Adrenal gland (tissue), 7 donors: ENCODE measurements around a stretch of chr4.

- PRO-cap, 3 experiments = no peak in any of the 3 experiments
- RAMPAGE, long total RNA, 4 experiments = no peak in any of the 4 experiments
- RRBS = no CpG with 5 or more reads among the region's 2 CpGs
Measured at GRCh38 chr4:122783777-122784344, 42.8 kb upstream of the FGF2 start.

DNA sequence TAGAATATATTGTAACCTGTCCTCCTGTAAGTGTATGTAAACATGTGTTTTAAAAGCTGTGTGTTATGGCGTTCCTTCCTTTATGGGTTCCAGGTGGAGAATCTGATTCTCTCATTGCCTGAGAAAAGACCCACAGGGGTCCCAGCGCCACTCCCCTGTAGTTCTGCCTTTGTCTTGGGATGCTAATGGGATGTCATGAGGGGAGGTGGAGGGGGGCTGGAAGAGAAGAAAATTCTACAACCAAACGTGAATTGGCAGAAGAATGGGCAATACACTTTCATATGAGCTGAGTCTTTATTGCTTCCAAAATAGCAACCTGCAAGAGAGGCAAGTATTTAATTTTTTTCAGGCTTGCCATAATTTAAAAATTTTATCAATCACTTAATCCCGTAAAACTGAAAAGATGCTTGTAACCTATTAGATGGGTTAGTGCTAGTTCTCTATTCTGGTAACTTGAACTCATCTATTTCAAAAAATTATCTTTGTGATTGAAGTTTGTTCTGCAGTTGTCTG, 1.8 kb downstream of the FGF2 start:
- PRO-cap, 3 experiments = no peak in any of the 3 experiments
- RAMPAGE, long total RNA, 4 experiments = no peak in any of the 4 experiments
- RRBS = no CpG with 5 or more reads among the region's 4 CpGs

- PRO-cap, 3 experiments = no peak in any of the 3 experiments
- RAMPAGE, long total RNA, 4 experiments = no peak in any of the 4 experiments
- RRBS = no CpG with 5 or more reads among the region's 19 CpGs
Measured at GRCh38 chr4:123303932-123305129, 92.3 kb upstream of the SPRY1 start.

- PRO-cap, 3 experiments = no peak in any of the 3 experiments
- RAMPAGE, long total RNA, 4 experiments = no peak in any of the 4 experiments
- RRBS = no CpG with 5 or more reads among the region's 5 CpGs
Measured at GRCh38 chr4:123338538-123338962, 58.0 kb upstream of the SPRY1 start.

DNA sequence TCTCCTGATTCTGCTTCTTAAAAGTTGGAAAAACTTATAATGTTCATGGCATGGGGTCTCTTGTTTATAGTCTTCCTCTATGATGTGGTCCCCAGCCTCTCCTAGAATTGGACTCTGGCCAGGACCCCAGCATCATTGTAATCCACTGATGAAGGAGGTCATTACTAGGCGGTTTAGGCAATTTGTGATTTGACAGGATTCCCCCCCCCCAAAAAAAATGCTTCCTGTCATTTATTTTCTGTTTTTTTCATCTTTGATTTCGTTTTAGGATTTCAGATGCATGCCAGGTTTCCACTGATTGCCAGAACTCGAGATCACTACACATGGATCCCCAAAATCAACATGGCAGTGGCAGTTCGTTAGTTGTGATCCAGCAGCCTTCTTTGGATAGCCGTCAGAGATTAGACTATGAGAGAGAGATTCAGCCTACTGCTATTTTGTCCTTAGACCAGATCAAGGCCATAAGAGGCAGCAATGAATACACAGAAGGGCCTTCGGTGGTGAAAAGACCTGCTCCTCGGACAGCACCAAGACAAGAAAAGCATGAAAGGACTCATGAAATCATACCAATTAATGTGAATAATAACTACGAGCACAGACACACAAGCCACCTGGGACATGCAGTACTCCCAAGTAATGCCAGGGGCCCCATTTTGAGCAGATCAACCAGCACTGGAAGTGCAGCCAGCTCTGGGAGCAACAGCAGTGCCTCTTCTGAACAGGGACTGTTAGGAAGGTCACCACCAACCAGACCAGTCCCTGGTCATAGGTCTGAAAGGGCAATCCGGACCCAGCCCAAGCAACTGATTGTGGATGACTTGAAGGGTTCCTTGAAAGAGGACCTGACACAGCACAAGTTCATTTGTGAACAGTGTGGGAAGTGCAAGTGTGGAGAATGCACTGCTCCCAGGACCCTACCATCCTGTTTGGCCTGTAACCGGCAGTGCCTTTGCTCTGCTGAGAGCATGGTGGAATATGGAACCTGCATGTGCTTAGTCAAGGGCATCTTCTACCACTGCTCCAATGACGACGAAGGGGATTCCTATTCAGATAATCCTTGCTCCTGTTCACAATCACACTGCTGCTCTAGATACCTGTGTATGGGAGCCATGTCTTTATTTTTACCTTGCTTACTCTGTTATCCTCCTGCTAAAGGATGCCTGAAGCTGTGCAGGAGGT, 5.1 kb downstream of the SPRY1 start:
- PRO-cap, 3 experiments = no peak in any of the 3 experiments
- RAMPAGE, long total RNA, 4 experiments = no peak in any of the 4 experiments
- RRBS = no CpG with 5 or more reads among the region's 12 CpGs

- PRO-cap, 3 experiments = no peak in any of the 3 experiments
- RAMPAGE, long total RNA, 4 experiments = no peak in any of the 4 experiments
- RRBS = no CpG with 5 or more reads among the region's 9 CpGs
Measured at GRCh38 chr4:123478683-123479587, 82.3 kb downstream of the SPRY1 start.

GRCh38 chr4:123601344-123601794, 204.8 kb downstream of the SPRY1 start:
- PRO-cap, 3 experiments = no peak in any of the 3 experiments
- RAMPAGE, long total RNA, 4 experiments = no peak in any of the 4 experiments
- RRBS = no CpG with 5 or more reads among the region's 4 CpGs

GRCh38 chr4:123788414-123788941, 391.9 kb downstream of the SPRY1 start:
- PRO-cap, 3 experiments = no peak in any of the 3 experiments
- RAMPAGE, long total RNA, 4 experiments = no peak in any of the 4 experiments

GRCh38 chr4:123985990-123986356, 589.4 kb downstream of the SPRY1 start:
- PRO-cap, 3 experiments = no peak in any of the 3 experiments
- RAMPAGE, long total RNA, 4 experiments = no peak in any of the 4 experiments
- RRBS = no CpG with 5 or more reads among the region's 1 CpG

- PRO-cap, 3 experiments = no peak in any of the 3 experiments
- RAMPAGE, long total RNA, 4 experiments = no peak in any of the 4 experiments
- RRBS = no CpG with 5 or more reads among the region's 1 CpG
Measured at GRCh38 chr4:124027527-124028015, 631.0 kb downstream of the SPRY1 start.

DNA sequence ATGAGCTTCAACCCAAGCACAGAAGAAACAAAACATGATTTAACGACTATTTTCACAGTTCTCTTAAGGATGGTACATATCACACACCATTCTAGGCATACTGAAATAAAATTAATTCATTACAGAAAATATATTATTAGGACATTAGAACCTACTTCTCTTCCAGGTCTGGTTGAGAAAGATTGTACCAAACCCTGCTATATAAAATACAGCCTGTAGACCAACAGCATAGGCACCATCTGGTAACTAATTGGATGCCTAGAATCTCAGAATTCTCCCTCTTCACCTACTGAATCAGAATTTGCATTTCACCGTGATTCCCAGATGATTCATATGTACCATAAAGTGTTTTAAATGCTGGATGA, 280.2 kb downstream of the ANKRD50 start:
- PRO-cap, 3 experiments = no peak in any of the 3 experiments
- RAMPAGE, long total RNA, 4 experiments = no peak in any of the 4 experiments
- RRBS = no CpG with 5 or more reads among the region's 2 CpGs

DNA sequence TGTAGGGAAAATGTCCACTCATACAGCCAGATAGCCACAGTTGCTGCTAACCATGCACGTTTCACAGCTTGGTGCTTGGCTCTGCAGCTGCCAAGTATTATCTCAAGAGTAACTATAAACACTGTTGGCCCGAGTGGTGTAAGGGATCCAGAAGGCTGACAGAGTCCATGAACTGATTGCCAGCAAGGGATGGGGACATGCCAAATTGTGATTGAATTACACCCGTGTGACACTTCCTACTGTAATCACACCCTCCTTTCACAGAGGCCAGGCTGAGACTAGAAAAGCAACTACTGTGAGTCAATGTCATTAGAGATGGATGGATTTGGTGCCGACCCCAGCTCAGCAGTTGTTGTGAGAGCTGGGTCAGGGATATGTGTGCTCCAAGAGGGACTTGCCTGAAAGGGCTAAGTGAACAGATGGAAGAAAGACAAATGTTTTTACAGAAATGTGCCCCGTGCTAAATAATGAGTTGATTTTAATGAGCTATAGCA, 224.0 kb upstream of the ANKRD50 start:
- PRO-cap, 3 experiments = no peak in any of the 3 experiments
- RAMPAGE, long total RNA, 4 experiments = no peak in any of the 4 experiments
- RRBS = no CpG with 5 or more reads among the region's 5 CpGs

- PRO-cap, 3 experiments = peak in 1 of 3 experiments; most common minus-strand start chr4:126494456 (in 1)
- RAMPAGE, long total RNA, 4 experiments = no peak in any of the 4 experiments
Measured at GRCh38 chr4:126494221-126494676, 1138.5 kb upstream of the INTU start.

- PRO-cap, 3 experiments = no peak in any of the 3 experiments
- RAMPAGE, long total RNA, 4 experiments = no peak in any of the 4 experiments
- RRBS = no CpG with 5 or more reads among the region's 3 CpGs
Measured at GRCh38 chr4:126778319-126778838, 854.4 kb upstream of the INTU start.

DNA sequence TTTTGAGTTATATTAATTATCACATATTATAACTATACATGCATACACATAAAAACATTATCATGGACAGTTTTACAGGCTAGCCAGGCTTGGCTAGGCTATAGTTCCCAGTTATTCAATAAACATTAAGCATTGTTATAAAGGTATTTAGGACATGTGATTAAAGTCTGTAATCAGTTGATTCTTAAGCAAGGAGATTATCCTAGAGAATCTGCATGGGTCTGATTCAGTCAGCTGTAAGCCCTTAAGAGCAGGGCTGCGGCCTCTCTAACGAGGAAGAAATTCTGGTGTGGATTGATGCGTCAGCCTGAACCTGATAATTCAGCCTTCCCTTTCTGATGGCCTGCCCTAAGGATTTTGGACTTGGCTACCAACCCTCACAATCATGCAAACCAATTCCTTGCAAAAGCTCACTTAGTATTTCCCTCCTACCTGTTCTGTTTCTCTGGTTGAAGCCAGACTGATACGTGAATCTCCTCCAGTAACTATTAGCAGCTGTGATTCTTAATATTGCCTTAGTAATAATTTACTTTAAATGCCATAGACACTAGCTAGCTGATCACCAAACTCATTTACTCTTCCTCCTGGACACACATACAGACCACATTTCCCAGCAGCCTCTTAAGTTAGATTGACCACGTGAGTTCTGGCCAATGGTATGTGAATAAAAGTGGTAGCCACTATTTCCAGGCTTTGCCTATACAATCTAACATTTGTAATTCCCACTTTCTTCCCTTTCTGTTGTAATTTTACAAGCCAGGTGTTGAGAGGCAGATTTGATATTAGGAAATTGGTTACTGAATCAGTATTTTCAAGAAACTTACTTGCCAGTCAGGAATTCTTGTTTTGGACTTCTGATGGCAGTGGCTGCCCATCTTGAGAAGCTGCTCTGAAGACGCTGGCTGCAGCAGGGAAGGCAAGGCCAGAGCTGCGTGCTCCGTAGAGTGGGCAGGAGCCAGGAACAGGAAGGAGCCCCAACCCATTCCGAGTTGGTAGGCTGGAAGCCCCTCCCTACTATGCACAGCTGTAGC, 678.0 kb upstream of the INTU start:
- PRO-cap, 3 experiments = no peak in any of the 3 experiments
- RAMPAGE, long total RNA, 4 experiments = no peak in any of the 4 experiments
- RRBS = no CpG with 5 or more reads among the region's 9 CpGs

- PRO-cap, 3 experiments = peak in 3 of 3 experiments; most common plus-strand start chr4:127782956 (in 2); most common minus-strand start chr4:127782955 (in 3)
- RAMPAGE, long total RNA, 4 experiments = no peak in any of the 4 experiments
- RRBS = no CpG with 5 or more reads among the region's 53 CpGs
Measured at GRCh38 chr4:127782453-127783169, 489 bp downstream of the HSPA4L start.

- PRO-cap, 3 experiments = no peak in any of the 3 experiments
- RAMPAGE, long total RNA, 4 experiments = no peak in any of the 4 experiments
- RRBS = no CpG with 5 or more reads among the region's 2 CpGs
Measured at GRCh38 chr4:127973592-127974087, 8.4 kb downstream of the ABHD18 start.

DNA sequence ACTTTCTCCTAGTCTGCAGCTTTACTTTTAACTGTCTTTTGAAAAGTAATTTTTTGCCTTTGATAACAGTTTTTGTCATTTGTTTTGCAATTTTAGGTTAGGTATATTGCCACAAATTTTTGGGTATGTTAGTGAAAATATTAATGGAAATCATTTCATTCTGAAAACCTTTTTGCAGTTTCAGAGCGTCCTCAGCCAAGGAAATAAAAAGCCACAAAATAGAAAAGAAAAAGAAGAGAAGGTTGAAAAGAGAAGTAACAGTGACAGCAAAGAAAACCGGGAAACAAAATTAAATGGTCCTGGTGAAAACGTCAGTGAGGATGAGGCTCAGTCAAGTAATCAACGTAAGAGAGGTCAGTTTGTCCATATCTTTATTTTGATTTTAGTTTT, 16.5 kb downstream of the LARP1B start:
- PRO-cap, 3 experiments = no peak in any of the 3 experiments
- RAMPAGE, long total RNA, 4 experiments = no peak in any of the 4 experiments
- RRBS = no CpG with 5 or more reads among the region's 4 CpGs

DNA sequence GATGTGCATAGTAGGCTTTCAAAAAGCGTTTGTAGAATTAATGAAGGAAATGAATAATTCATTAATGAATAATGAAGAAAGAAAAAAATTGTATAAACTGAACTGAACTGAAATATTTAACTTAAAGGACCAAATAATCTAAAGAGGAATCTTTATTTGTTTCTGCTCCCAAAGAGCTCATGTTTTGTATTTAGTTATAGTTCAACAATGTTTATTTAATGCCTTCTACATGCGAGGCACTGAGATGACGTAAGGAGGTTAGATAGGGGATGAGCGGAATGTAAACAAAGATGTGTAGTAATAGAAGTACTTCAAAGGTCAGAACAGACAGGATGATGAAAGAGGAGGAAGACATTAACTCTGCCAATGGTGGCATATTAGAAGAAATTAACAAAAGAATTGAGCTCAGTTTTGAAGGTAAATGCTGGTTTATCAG, 62.2 kb upstream of the PGRMC2 start:
- PRO-cap, 3 experiments = no peak in any of the 3 experiments
- RAMPAGE, long total RNA, 4 experiments = no peak in any of the 4 experiments
- RRBS = no CpG with 5 or more reads among the region's 4 CpGs

- PRO-cap, 3 experiments = peak in 3 of 3 experiments; most common plus-strand start chr4:128468733 (in 2); most common minus-strand start chr4:128468552 (in 2)
- RAMPAGE, long total RNA, 4 experiments = no peak in any of the 4 experiments
- RRBS = no CpG with 5 or more reads among the region's 5 CpGs
Measured at GRCh38 chr4:128468448-128468999, 180.9 kb upstream of the PGRMC2 start.